H1 (cell line): ENCODE measurements around the gene SH2D5.

DNA sequence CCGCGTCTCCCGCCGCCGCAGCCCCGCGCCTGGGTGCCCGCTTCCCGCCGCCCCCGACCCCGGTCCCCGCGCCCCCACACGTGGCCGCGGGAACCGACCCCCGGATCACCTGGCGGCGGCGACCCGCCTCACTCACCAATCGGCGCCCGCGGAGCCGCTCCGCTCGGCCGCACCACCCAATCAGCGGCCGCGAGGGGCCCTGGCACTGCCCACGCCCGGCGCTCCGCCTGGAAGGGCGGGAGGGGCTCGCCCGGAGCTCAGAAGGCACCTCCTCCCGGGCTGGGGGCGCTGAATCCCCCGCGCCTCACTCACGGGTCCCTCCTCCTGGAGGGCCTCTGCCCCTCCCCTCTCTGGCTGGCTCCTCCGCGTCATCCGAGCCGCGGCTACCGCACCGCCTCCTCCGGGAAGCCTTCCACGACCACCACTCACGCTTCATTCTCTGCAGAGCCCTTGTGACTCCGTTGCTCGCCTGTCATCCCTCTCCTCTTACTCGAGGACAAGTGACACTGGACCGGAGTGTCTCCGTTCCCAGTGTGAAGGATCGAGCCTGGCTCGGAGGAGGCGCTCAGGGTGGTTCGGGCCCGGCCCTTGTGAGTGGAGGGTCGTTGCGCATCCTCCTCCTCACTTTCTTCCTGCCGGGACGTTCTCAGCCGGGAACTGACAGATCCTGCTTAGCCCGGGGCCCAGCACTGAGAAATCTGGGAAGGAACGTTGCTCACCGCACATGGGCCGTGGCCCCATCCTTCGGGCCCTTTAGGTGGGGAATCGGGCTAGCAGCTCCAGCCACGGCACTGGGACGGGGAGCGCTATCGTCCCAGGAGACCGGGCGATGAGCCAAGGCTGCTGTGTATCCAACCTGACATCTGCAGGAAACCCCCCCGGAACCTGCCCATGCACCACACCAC, at the start of gene SH2D5:
Gene SH2D5 (minus strand): TSS at position 659 of the 905 bp plus-strand sequence.
- RRBS = 2% methylated on average over 40 of the region's 84 CpGs
CAGE:
- cytosol, long polyA plus RNA = no peak
- long polyA plus RNA = no peak
- nucleus, long polyA plus RNA = no peak

DNA sequence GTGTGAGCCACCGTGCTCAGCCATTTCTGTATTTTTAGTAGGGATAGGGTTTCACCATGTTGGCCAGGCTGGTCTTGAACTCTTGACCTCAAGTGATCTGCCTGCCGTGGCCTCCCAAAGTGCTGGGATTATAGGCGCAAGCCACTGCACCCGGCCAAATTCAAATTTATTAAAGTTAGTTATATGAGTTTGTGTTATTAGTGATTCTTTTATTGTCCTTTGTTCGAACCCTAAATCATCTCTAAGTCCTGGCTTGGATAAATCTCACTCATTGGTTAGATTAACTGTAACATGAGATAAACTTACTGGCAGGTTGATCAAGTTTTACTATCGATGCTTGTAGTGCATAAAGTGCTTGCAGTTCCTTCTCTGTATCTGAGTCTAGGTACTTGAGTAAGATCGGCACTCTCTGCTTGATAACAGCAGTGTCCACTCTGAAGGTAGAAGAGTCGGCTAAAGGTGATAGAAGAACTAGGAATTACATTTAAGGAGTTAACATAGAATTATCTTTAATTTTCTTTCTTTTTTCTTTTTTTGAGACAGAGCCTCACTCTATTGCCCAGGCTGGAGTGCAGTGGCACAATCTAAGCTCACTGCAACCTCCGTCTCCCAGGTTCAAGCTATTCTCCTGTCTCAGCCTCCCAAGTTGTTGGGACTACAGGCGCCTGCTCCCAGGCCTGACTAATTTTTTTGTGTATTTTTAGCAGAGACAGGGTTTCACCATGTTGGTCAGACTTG, 23.5 kb upstream of the HP1BP3 start:
- RRBS = no CpG with 5 or more reads among the region's 10 CpGs
CAGE:
- cytosol, long polyA plus RNA = no peak
- long polyA plus RNA = no peak
- nucleus, long polyA plus RNA = no peak

DNA sequence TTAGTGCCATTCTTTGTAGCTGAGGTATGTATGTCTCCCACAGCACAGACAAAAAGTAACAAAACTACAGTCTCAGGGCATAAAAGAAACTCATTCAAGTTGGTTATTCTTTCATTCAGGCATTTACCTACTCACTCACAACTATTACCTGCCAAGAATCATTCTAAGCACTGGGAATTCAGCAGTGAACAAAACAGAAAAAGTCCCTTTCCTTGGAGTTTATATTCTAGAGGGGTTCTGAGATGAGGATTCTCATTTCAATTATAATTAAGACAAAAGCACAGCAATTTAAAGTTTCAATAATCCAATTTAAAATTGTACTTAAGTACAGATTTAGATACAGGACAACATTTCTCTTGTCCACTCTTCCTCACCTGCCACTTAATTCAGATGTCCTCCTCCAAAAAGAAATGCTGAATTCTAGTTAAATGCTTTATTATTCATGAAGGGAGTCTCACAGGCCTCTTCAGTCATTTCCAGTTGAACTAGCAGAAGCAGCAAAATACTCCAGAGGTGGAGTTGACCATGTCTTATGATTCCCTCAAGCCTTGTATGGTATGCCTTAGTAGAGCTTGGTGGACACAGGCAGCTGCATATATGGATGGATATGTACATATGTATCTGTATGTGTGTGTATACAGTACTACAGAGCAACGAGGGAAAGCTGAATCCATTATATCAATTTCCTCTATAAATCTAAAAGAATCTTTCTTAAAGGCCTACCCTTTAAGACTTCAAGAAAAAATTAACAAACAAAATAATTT, 83.4 kb upstream of the HP1BP3 start:
- RRBS = no CpG with 5 or more reads among the region's 1 CpG
CAGE:
- cytosol, long polyA plus RNA = no peak
- long polyA plus RNA = no peak
- nucleus, long polyA plus RNA = no peak

GRCh38 chr1:21069483-21069861, 107.2 kb downstream of the EIF4G3 start:
- RRBS = no CpG with 5 or more reads among the region's 3 CpGs
CAGE:
- cytosol, long polyA plus RNA = no peak
- long polyA plus RNA = no peak
- nucleus, long polyA plus RNA = no peak

GRCh38 chr1:21254185-21255179, 35.8 kb downstream of the ECE1 start:
- RRBS = no CpG with 5 or more reads among the region's 15 CpGs
CAGE:
- cytosol, long polyA plus RNA = no peak
- long polyA plus RNA = no peak
- nucleus, long polyA plus RNA = no peak

- RRBS = no CpG with 5 or more reads among the region's 10 CpGs
CAGE:
- cytosol, long polyA plus RNA = no peak
- long polyA plus RNA = no peak
- nucleus, long polyA plus RNA = no peak
These were observed 39.1 kb upstream of the ECE1 start for GRCh38 chr1:21329014-21330149.

DNA sequence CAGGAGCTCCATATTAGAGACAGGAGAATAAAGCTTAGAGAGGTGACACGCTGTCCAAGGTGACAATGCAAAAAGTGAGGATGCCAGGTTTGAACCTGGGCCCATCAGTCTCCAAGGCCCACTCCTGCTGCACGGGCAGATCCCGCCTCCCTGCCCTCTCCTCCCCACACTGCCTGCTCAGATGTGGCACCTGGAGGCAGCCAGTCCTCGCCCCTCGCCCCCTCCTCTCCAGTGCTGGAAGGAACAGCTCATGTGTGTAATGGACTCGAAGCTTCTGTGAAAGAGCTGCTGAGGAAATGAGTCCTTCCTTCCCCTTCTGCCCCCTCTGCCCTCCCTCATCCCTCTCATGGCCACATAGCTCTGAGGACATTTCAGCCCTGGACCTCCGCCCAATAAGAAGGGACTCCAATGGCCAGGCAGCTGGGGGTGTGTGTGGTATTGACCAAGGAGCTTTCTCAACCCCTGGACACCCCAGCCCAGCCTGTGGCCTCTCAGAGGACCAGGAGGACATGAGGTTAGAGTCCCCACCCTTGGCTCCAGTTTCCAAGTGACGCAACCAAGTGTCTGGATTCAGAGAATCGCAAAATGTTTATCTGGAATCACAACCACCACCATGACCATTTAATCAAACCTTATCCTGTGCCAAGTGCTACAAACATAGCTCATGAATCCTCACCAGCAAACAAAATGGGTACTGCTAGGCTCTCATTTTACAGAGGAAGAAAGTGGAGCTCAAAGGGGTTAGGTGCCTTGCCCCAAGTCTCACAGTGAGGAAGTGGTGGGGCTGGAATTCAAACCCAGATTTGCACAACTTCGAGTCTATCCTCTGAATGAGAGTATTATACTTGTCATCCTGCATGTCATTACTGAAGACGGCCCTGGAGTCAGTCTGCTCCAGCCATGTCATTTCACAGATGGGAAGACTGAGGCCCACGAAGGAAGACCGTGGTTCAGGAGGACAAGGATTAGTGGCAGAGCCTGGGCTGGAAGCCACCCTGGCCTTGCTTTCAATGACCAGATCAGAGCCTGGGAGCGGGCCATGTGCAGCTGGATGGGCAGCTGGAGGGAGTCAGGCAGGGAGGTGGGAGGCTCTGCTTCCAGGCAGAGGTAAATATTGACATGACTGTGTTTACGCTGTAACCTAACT, 47.8 kb upstream of the ECE1 start:
- RRBS = no CpG with 5 or more reads among the region's 15 CpGs
CAGE:
- cytosol, long polyA plus RNA = no peak
- long polyA plus RNA = no peak
- nucleus, long polyA plus RNA = no peak

DNA sequence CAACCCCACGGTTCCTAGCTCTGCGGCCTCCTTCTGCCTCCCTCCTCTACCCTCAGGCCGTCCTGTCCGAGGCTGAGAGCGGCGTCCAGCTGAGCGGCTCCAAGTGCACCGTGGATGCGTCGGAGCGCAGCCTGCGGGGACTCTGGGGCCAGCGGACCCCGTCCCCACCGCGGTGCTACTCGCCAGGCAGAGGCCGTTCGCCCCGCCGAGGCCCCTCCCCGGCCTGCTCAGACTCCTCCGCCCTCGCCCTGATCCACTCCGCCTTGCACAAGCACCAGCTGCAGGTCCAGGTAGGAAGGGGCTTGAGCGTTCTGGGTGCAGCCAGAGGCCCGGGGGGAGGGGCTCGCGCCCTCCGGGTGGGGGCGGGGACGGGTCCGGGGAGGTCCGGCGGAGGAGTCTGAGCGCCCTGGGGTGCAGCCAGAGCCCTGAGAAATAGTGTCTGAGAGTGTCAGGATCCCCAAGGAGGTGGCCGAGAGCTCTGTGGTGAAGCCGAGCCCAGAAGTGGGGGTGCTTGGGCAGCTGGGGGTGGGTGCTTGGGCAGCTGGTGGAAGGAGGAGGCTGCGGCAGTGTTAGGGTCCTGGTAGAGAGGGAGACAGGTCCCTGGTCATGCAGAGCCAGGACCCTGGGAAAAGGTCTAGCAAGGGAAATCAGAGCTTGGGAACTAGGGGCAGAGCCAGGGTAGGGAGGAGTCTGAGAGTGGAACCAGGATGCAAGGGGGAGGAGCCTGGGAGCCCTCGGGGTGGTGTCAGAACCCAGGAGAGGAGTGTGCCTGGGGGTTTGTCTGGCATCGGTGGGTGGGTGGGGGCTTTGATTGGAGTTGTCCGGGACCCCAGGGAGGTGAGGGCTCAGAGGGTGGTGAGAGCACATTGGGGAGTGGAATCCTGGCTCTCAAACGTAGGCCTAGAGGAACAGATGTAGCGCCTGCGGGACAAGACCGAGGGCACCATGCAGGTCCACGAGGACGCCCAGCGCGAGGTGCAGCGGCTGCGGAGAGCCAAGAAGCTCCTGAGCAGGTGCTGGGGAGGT, 3.1 kb upstream of the NBPF3 start:
- RRBS = no CpG with 5 or more reads among the region's 52 CpGs
CAGE:
- cytosol, long polyA plus RNA = no peak
- long polyA plus RNA = no peak
- nucleus, long polyA plus RNA = no peak

DNA sequence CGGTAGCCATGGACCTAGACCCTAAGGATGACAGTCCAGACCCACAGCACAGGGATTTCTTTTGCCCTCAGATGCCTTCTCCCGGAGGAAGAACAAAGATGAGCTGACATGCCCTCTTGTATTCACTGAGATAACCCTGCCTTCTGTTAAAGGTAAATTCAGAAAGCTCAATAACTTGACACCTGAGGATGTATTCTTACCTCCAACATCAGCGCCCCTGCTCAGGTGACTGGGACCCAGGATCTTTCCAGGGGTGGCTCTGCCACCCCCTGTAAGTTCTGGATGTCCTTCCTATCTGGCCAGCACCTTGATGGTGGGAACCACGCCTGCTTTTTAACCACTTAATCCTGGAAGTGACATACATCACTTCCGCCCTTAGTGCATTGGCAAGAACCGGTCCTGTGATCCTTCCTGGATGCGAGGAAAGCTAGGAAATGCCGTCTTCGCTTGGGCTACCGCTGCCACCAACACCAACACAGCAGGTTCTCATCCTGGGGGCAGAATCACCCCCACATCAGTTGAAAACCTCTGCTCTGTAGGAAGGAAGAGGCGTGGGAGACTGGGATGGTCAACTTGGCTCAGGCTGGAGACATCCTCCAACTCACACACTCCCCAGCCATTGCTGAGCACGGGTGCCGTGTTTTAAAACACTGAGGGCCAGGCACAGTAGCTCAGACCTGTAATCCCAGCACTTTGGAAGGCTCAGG, 74.7 kb downstream of the ALPL start:
- RRBS = 85% methylated on average over 2 of the region's 13 CpGs
CAGE:
- cytosol, long polyA plus RNA = no peak
- long polyA plus RNA = no peak
- nucleus, long polyA plus RNA = no peak

- RRBS = 60% methylated on average over 6 of the region's 30 CpGs
CAGE:
- cytosol, long polyA plus RNA = no peak
- long polyA plus RNA = no peak
- nucleus, long polyA plus RNA = no peak
These were observed 78.4 kb downstream of the RAP1GAP start for GRCh38 chr1:21590499-21591478.

DNA sequence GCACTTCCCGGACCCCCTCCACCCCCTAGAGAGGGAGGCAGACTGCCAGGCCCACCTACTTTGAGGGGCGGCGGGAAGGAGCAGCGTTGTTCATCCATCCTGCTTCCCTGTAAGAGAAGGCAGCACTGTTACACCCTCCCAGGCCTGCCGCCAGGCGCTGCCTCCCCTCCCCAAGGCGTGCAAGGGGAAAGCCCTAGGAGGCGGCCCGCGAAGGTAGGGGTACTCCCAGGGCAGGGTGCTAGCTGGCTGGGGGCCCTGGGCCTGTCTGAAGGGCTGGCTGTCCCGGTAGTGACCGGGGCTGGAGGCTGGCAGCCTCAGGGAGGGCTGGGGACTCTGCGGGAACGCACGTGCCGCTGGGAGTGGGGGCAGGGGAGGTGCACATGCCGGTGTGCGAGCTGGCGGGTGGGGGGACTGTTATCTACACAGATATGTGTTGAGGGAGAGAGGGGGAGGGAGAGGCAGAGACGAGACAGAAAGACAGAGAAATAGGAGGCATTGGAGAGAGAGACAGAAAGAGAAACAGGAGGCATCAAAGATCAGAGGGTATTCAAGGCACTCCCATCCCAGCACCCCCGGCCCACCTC, 50.1 kb downstream of the RAP1GAP start:
- RRBS = 18% methylated on average over 3 of the region's 21 CpGs
CAGE:
- cytosol, long polyA plus RNA = no peak
- long polyA plus RNA = no peak
- nucleus, long polyA plus RNA = no peak

DNA sequence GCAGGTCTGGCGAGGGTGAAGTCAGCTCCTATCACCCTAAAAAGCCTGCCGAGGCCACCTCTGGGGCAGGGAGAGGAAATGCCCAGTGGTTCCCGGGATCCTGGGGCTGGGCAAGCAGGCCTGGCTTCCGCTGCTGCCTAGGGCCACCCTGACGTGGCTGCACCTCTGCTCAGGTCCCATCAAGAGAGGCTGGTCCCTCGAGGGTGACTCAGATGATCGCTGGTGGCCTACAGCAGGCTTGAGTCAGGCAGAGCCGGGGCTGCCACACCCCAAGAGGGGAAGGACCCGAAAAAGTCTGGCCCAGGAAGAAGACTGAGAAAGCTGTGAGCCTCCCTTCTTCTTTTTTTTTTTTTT, 42.1 kb downstream of the RAP1GAP start:
- RRBS = no CpG with 5 or more reads among the region's 9 CpGs
CAGE:
- cytosol, long polyA plus RNA = no peak
- long polyA plus RNA = no peak
- nucleus, long polyA plus RNA = no peak

- RRBS = no CpG with 5 or more reads among the region's 16 CpGs
CAGE:
- cytosol, long polyA plus RNA = no peak
- long polyA plus RNA = no peak
- nucleus, long polyA plus RNA = no peak
These were observed 27.2 kb downstream of the RAP1GAP start for GRCh38 chr1:21641826-21642405.

- RRBS = no CpG with 5 or more reads among the region's 9 CpGs
CAGE:
- cytosol, long polyA plus RNA = no peak
- long polyA plus RNA = no peak
- nucleus, long polyA plus RNA = no peak
These were observed 3.4 kb downstream of the RAP1GAP start for GRCh38 chr1:21665486-21666507.

DNA sequence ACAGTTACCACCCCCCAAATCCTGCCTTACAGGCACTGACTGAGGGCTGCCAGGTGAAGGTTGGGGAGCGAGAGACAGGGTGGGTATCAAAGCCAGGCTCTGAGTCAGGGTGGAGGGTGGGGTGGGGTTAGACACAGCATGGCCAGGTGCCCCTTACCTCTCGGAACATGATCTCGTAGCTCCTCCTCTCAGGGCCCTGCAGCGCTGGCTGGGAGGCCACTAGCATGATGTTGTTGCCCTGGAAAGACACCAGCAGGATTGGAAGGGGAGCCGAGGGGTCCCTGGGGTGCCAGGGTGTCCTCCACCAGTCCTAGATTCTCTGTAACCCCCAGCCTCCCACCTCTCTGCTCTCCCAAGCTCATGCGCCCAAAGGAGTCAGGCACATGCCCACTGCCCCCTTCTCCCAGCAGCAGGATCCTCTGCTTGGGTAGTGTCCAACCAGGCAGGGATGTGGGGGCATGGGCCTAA, 53.1 kb downstream of the LDLRAD2 start:
- RRBS = no CpG with 5 or more reads among the region's 6 CpGs
CAGE:
- cytosol, long polyA plus RNA = no peak
- long polyA plus RNA = no peak
- nucleus, long polyA plus RNA = no peak

GRCh38 chr1:21900723-21901171, 36.4 kb downstream of the HSPG2 start:
- RRBS = no CpG with 5 or more reads among the region's 10 CpGs
CAGE:
- cytosol, long polyA plus RNA = no peak
- long polyA plus RNA = no peak
- nucleus, long polyA plus RNA = no peak

GRCh38 chr1:21914689-21915740, 22.1 kb downstream of the HSPG2 start:
- RRBS = 93% methylated on average over 8 of the region's 27 CpGs
CAGE:
- cytosol, long polyA plus RNA = no peak
- long polyA plus RNA = no peak
- nucleus, long polyA plus RNA = no peak

DNA sequence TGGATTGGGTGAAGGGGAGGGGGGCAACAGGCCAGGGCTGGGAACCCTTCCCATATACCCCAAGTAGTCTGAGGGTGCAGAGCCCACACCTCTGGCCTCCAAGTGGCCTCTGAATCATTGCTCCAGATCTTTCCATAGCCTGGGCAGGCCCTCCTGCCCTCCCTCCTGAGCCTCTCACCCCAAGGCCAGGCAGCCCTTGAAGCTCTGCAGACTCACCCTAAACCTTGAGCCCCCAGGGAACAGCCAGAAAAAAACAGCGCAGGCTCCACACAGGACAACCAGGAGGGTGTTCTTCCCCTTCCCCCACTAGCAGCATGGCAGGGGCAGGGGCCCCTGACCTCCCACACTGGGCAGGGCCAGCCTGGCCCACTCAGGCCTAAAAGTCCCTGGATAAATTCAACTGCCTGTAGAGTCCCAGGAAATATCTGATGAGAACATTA, 5.5 kb downstream of the HSPG2 start:
- RRBS = no CpG with 5 or more reads among the region's 1 CpG
CAGE:
- cytosol, long polyA plus RNA = no peak
- long polyA plus RNA = no peak
- nucleus, long polyA plus RNA = no peak

DNA sequence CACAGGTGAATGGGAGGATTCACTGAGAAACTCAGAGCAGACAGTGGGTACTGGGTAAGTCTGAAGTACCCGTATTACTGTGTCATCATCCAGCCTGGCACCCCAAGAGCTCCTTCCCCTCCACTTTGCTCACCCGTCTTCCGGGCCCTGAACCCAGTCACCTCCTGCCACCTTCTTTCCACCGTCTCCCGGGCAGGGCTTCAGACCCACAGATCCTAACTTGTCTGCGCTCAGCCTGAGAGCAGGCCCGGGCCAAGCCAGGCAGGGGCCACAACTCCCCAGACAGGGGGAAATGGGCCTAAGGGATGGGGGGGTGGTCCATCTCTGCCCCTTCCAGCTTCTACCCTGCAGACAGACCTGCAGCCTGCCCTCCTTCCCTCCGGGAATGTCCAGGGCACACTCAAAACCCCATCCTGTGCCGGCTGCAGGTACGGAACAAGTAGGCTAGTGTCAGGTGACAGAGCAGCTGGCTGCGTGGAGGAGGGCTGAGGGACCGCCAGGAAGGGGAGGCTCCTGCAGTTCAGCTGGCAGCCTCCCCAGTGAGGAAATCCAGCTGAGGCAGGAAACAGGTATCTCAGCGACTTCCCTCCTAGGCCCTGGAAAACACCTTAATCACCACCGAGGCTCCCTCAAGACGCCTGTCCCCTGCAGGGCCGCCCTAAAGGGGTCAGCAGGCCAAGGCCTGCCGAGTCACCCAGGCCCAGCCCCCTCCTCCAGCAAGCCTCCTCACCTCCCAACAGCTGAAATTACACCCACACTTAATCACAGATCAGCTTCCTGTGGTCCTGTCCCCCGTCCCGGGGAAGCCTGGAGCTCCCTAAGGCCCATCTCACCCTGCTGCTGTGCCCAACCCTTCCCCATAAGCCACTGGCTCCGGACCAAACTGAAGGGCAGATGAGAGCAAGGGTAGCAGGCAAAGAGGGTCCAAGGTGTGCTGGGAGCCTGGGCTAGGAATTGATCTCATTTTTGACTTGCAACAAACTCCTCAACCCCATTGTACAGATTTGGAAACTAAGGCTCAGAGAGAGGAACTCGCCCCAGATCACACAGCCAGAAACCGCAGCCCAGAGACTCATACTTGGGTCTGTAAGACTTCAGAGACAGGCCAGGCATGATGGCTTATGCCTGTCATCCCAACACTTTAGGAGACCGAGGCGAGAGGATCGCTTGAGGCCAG, 3.3 kb downstream of the HSPG2 start:
- RRBS = 74% methylated on average over 7 of the region's 25 CpGs
CAGE:
- cytosol, long polyA plus RNA = no peak
- long polyA plus RNA = no peak
- nucleus, long polyA plus RNA = no peak

DNA sequence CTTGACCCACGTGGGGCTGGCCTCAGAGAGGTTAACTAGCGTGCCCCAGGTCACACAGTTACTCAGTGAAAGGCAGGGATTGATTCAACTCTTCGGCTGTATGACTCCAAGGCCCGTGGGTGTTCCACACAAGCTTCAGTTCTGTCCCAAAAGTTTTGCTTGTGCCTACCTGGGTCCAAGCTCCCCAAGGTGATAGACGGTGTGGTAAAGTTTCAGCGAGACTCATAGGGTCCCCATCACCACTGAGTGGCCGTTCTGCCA, 670 bp downstream of the HSPG2 start:
- RRBS = no CpG with 5 or more reads among the region's 7 CpGs
CAGE:
- cytosol, long polyA plus RNA = no peak
- long polyA plus RNA = no peak
- nucleus, long polyA plus RNA = no peak